ENCODE measurements around a stretch of chr9.

GRCh38 chr9:95084885-95085402 lies 232.6 kb downstream of the FANCC start:
- PRO-cap: no peak
- RAMPAGE, long total RNA, 3 experiments: no peak in any of the 3 experiments

DNA sequence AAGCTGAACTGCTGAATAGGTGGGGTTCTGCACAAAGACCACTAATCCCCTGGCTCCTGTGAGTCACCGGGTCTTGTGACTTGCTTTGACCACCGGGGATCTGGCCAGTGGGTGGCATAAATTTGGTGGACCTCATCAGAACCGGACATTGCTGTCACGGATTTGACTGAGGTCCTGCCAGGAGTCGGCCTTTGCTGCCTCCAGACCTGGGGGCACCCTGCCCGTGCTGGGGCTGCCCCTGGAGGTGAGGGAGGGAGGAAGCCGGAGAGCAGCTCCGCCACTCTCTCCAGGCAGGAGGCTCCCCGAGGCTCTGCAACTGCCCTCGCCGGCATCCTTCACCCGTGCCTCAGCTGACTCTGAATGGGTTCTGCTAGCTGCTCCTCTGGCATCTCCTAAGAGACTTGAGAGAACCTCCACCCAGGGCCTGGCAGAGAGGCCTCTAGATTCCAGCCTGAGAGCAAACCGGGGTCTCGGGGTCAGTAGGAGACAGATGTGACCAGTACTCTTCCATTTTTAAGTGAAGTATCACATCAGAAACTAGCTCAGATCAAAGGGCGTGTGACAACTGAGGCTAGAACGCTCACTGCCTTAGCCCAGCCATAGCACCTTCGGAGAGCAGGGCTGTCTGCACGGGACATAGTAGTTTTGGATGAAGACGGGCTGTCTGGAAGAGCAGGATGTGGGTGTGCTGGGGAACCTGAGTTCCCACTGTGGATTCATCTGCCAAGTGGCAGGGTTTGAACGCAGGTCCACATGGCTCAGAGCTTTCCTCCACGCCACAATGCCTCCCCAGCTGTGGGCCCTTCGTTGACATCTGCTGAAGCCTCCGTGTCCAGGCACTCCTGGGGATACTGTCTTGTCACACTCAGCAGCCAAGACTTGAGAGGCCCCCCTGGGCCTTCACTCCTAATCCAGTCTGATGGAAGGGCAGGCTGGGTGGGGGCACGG lies 228.5 kb downstream of the FANCC start:
- PRO-cap: no peak
- RAMPAGE, long total RNA, 3 experiments: no peak in any of the 3 experiments

- PRO-cap: no peak
- RAMPAGE, long total RNA, 3 experiments: no peak in any of the 3 experiments
Observed at GRCh38 chr9:95130465-95131129, 186.9 kb downstream of the FANCC start.

- PRO-cap: no peak
- RAMPAGE, long total RNA, 3 experiments: no peak in any of the 3 experiments
Observed at GRCh38 chr9:95143553-95144128, 173.9 kb downstream of the FANCC start.

- PRO-cap: no peak
- RAMPAGE, long total RNA, 3 experiments: no peak in any of the 3 experiments
Observed at GRCh38 chr9:95425864-95426567, 83.0 kb downstream of the PTCH1 start.

DNA sequence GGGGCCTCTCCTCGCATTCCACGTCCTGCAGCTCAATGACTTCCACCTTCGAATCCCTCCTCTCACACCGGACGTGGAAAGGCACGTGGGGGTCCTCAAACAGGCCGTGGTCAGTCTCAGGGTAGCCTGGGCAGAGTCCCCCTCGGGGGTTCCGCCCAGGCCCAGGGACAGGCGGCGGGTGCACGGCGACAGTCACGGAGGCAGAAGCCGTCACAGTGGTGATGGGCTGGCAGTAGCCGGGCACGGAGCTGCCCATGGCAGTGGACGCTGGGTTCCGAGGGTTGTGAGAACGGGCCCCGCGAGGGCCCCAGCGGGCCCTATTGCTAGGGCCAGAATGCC lies 62.2 kb downstream of the PTCH1 start:
- PRO-cap: no peak
- RAMPAGE, long total RNA, 3 experiments: no peak in any of the 3 experiments

GRCh38 chr9:95502255-95502649 lies 6.8 kb downstream of the PTCH1 start:
- PRO-cap: no peak
- RAMPAGE, long total RNA, 3 experiments: start-site peak on the minus strand in 1 of 3 experiments, at chr9:95502274-95502603 at its widest, 11 reads per replicate

DNA sequence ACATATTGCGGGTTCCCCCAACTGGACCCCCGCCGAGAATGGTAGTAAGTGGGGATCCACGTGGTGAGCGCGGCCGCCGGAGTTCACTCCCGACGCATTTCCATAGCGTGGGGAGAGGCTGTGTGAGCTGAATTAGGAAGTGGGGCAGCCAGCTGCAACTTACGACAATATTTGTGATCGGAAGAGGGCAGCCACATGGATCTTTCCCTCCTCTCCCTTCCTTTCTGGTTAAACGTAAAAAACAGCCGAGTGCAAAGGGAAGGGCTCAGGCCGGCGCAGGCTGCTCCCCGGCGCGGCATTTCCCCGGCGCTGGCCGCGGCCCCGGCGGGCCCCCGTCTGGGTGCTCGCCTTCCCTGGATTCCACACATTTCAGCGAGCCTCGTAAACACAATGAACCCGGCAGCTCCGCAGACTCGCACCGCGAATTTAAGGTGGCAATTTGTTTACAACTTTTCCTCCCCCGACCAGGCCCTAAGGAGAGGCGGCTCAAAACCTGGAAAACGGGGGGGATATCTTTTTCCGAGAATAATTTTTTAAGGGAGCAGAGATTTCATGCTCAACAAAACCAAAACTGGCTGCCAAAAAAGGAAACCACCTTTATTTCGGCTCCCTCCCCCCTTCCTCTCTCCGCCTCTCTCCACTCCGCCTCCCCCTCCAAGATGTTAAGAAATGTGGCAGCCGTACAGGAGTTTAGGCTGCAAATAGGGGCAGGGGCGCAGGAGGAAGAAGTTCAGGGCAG lies 1.8 kb downstream of the PTCH1 start:
- PRO-cap: bidirectional peak, plus-strand start at position 698 of the sequence, minus-strand start at position 338 of the sequence
- RAMPAGE, long total RNA, 3 experiments: start-site peak on the minus strand in 1 of 3 experiments, centred at position 343 of the sequence, 35 reads per replicate

- PRO-cap: bidirectional peak, plus-strand start at chr9:95508177, minus-strand start at chr9:95508171
- RAMPAGE, long total RNA, 3 experiments: no peak in any of the 3 experiments
Observed at GRCh38 chr9:95507805-95508381, 1.2 kb downstream of the PTCH1 start.

DNA sequence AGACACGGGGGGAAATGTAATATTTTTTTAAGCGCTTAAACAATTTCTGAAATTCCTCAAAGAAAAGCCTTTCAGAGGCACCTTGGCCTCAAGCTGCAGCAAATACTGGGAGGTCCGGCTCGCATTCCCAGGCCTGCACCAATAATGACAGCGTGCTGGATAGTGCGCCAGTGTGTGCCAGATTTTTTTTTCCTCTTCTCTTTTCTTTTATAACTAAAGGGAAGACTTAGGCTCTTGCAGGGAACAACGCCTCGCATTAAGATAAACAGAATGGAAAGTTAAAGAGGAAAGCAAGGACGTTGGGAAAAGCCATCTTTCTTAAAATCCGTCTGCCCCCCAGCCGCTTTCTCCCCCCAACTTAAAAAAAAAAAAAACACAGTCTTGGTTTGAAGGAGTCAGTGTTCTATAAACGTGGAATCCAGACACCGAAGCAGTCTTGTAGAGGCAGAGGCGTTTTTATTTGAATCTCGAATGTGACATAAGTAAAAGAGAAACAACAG lies 627 bp upstream of the PTCH1 start:
- PRO-cap: no peak
- RAMPAGE, long total RNA, 3 experiments: no peak in any of the 3 experiments

DNA sequence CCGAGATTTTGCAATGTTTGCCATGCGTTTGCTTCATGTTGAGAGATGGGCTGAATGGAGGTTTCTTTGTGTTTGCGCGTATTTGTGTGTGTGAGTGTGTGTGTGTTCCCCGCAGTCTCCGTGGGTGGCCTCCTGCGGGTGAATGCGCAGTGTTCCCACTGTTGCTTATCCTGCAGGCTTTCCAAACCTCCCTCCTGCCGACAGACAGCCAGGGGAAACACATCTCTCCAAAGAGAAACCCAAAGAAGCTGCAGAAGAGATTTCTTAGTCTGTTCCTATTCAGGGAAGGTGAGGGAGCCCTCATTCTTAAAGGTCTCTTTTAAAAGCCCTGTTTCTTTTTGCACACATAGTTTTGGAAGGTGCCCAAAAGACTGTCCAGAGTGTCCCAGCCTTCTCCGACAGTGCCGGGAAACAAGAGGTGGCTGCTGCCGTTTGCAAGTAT lies 103.8 kb upstream of the ERCC6L2 start:
- PRO-cap: unidirectional peak, plus-strand start at position 184 of the sequence
- RAMPAGE, long total RNA, 3 experiments: no peak in any of the 3 experiments

DNA sequence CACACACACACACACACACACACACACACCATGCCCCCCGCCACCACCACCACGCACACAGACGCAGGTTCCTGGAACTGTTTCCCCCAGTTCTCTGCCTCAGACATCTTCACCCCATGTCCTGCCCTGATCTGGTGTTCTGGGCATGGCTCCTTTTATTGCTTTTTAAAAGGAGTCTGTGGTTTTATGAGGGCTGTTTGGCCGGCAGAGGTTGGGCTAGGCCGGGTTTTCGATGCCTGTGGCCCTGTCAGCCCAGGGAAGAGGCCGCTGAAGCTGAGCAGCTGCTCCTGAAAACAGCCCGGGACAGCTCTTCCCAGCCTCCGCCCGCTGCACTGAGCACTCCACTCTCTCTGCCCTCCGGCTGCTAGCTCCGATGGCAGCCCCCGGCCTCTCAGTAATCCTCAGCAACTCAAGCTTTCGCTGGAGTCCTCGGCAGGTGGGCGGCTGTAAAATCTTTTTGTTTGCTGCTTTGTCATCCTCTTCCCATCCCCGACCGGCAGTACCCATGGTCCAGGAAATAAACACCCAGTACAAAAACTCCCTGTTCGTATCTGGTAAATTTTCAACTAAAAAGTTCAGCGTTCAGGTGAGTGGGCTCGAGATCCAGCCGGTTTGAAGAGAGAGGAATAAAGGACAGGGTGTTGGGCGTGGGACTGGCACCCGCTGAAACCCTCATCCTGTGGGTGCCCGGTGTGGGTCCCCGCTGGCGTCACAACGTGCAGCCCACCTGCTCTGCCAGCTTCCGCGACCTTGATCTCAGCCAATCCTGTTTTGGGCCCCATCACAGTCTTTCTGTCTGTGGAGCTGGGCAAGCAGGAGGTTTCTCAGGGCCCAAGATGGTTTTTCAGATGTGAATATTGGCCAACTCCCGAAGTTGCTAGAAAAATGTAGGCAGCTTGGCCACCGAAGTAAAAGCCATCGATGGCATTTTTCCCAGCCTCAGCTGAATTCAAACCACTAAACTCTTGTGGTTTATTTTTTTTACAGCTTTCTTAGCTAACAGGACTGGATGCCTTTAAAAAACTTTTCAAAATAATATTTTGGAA lies 102.9 kb upstream of the ERCC6L2 start:
- PRO-cap: unidirectional peak, minus-strand start at position 334 of the sequence
- RAMPAGE, long total RNA, 3 experiments: no peak in any of the 3 experiments

DNA sequence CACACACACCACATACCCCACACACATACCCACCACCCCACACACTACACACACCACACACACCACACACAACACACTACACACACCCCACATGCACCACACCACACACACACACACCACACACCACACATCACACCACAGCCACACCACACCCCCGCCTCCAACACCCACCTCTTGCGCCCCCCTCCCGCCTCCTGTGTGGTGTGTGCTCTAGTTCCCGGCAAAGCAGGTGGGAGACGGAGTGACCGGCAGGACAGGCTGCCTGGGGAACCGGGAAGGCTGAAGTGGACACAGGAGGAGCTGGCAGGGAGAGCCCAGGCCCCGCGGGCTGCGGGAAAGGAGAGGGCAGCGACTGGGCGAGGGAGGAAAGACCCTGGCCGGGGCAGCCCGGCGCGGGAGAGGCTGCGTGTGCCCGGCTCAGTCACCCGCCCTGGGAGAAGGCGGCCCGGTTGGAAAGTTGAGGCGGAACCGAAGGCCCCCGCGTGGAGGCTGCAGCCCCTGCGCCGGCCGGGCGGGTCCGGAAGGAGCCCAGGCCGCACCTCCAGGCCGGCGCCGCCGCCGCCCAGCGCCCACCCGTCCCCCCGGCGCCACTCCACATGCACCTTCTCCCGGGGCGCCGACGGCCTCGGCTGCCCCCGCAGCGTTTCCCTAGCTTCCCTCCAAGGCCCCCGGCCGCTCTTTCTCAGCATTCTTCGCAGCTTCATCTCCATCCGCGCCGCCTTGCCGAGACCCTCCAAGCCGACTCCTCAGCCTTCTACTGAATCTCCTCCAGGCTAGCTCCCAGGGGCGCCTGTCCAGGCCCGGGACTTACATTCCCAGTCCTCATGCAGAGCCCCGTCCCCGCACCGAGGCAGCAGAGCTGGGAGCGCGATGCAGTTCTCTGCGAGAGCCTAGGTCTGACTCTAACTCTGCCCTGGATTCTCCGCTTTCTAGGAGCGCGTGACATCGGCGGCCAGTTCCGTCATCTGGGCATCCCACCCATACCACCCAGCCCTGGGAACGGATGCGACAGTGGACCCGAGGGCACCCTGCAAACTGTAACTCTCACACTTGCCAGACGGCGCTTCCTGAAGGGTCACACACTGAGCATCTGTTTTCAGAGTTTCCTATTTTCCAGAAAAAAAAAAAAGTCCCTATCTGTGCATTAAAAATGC lies 151.9 kb downstream of the ERCC6L2 start:
- PRO-cap: no peak
- RAMPAGE, long total RNA, 3 experiments: no peak in any of the 3 experiments

DNA sequence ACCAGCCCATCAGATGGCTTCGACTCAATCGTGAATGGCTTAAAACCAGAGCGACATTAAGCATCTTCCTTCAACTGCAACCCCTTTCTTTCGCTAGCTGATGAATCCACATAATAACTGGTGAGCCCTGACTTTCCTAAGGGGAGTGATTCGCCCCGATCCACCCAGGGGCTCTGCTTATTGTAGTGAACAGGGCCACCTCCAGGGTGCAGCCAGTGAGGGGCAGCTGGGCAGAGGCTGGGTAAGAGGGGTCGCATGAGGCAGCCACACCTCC lies 38.0 kb downstream of the SLC35D2 start:
- PRO-cap: no peak
- RAMPAGE, long total RNA, 3 experiments: no peak in any of the 3 experiments

GRCh38 chr9:96419980-96420290 lies 1.8 kb upstream of the ZNF367 start:
- PRO-cap: no peak
- RAMPAGE, long total RNA, 3 experiments: no peak in any of the 3 experiments

GRCh38 chr9:96491712-96492334 lies 41.9 kb downstream of the HABP4 start:
- PRO-cap: no peak
- RAMPAGE, long total RNA, 3 experiments: no peak in any of the 3 experiments

GRCh38 chr9:96646228-96646908 lies 8.7 kb downstream of the PRXL2C start:
- PRO-cap: no peak
- RAMPAGE, long total RNA, 3 experiments: no peak in any of the 3 experiments

DNA sequence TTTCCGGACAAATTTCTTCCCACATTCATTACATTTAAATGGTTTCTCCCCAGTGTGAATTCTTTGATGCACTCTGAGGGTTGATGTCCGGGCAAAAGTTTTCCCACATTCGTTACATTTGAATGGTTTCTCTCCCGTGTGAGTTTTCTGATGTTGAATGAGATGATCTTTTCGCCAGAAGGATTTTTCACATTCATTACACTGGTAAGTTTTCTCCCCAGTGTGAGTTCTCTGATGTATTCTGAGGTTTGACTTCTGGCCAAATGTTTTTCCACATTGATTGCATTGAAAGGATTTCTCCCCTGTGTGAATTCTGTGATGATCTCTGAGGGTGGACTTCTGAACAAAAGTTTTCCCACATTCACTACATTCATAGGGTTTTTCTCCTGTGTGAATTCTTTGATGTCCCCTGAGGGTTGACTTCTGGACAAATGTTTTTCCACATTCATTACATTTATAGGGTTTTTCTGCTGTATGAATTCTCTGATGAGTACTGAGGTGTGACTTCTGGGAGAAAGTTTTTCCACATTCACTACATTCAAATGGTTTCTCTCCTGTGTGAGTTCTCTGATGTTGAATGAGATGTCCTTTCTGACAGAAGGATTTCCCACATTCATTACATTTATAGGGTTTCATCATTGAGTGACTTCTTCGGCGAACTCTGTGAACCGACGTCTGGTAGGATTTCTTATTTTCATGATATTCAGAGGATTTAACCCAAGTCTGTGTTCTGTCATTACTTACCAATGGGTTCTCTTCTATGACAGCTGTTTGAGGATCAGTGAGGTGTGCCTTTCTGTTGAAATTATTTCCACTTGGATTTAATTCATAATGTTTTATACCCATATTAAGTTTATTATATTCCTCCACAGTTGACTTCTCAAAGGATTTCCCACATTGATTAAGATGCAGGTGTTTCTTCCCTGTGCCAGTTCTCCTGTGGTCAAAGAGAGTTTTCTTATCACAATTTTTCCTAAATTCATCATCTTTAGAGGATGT lies 18.6 kb downstream of the ZNF510 start:
- PRO-cap: no peak
- RAMPAGE, long total RNA, 3 experiments: no peak in any of the 3 experiments

DNA sequence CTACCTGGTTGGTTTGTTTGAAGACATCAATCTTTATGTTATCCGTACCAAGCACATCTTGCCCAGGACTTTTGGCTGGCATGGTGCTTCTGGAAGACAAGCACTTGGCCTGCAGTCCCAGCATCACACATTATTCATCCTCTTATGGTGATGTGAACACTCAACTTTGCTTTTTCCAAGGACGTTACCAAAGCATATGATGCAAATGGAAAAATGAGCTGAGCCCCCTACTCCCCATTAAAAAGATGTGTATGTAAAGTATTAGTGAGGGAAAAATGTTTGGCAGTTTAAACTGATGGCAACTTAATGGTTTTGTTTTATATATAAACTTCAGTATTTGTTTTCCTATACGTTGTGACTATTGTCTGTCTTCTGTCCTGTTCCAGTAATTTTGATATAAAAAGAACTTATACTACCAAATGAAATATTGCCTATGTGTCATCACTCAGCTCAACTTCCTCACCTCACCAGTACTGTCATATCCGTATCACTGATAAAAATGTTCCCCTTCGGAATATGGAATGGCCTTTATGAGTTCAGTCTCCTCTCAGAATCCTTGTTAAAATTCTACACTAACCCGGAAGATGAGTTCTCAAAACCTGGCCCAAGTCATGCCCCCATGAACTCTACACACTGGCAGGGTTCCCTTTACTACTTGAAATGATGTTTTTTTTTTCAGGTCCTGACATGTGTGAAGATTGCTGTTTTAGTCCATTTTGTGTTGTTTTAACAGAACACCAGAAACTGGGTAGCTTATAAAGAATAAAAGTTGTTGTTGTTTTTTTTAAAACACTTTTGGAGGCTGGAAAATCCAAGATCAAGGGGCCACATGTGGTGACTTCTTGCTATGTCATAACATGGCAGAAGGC lies 34.0 kb upstream of the ZNF510 start:
- PRO-cap: no peak
- RAMPAGE, long total RNA, 3 experiments: no peak in any of the 3 experiments

GRCh38 chr9:96934090-96934594 lies 5.5 kb downstream of the NUTM2G start:
- PRO-cap: no peak
- RAMPAGE, long total RNA, 3 experiments: no peak in any of the 3 experiments

Measured in tibial nerve (tissue), 3 donors.